Thoracic aorta endothelial cell (primary cell): ENCODE results near the gene P2RX1.

GRCh38 chr17:3916281-3916966, at the start of gene P2RX1:
Gene P2RX1 (minus strand): TSS chr17:3916465.
- CAGE, long polyA plus RNA, result no peak

DNA sequence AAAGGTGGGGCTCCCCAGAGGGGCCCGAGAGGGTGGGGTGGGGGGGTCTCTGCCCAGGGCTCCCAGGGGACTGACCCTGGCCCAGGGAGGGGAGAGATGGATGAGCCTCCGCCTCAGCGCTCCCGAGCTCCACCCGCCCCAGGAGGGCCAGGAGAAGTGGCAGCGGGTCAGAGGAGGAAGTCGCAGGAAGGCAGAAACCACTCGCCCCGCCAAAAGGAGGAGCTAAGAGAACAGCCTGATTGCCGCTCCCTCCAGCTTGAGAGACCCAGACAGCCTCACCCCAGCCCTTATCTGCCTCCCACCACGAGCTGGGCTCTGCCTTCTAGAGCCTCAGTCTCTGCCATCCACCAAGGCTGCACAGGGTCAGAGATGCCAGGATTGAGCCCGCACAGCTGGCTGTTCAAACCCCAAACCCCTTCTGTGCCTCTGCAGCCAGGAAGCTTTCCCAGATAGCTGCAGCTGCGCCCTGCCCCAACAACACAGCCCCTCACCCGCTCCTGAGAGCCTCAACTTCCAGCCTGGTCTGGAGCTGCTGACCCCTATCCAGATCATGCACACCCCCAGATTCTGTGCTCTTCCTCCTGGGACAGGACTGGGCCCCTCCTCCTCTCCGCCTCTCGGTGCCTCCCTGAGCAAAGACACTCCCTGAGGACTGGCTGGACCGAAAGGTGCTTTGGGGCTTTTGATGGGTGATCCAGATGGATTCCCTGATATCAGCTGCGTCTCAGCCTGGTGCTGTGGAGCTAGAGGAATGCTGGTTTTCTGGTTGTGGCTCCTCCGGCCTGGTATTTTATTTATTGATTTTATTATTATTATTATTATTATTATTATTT, 1.0 kb upstream of the ATP2A3 start:
- CAGE, long polyA plus RNA, result no peak

DNA sequence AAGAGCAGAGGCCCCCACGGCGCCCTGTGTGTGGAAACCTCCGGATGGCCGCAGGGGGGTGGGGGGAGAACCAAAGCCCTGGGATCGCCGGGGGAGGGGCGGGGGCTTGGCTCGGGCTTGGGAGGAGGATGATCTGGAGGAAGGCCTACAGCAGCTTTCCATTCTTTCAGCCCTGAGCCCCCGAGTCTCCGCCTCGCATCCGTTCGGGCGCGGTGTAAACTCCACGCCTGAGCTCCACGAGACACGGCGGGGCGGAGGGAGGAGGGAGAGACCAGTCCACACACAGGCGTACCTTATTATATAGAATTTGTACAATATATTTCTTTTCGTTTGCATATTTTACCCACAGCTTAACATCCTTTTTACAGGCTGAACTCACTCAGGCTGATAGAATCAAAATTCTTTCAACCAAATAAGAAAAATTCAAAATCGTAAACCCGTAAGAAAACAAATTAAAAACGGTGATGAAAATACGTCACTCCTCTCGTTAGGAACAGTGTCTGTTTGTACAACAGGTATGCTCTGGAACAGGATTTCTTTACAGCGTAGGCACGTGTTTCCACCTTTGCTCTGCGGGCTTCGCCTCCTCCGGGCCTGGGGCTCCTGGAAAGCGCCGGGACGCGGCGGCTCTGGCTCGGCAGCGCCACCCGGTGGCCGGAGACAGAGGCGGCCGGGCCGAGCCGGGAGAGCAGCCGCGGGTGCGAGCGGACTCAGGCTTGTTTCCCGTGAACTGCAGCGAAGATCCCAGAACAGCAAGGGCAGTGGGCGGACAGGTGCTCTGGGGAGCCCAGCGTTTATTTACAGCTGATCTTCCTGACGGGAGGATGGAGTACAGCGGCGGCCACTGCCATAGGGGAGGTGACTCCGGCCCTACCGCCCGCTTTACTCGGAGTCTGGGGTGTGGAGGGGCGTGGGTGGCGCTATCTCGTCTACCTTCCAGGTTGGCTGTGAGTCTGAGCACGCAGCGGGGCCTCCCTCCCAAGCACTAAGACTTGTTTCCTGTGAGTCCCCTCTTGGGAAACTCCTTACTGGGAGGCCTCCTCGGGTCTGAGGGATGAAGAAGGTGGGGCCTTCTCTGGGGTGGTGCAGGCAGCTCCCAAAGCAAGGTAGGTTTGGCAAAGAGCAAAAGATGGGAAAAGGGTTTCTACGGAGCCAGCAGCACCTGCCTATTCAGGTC, 40.3 kb upstream of the ATP2A3 start:
- CAGE, long polyA plus RNA, result no peak

DNA sequence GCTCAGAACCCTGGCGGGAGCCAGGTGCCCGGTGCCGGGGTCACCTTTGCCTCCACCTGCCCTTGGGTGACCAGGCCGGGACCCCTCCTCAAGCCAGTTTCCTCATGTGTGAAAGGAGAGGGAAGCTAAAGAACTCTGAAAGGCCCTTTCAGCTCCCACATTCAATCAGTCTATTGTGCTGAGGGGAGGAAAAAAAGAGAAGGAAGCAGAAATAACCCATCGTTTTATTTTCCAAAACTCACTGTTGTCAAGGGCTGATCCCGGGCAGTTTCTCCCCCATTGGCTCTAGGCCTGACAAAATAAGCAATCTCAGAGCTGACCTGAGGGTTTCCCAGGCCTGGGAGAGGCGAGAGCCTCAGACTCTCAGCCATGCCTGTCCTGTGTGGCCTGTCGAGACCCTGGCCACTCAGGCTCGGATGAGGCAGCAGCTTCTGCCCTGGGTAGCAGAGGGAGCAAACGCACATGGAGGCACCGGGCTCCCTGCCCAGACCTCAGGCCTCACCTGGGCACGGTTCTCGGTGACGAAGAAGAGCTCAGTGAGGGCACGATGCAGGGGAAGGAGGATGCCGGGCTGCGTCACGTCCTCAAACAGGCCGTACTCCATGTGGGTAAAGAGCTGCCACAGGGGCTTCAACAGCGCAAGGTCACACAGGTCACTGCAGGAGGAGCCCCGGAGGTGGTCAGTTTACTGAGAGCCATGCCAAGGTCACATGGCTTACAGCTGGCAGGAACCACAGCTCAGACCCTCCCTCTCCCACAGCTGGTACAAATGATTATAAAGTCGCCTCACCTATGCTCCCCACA, 45.1 kb upstream of the ATP2A3 start:
- CAGE, long polyA plus RNA, result no peak

GRCh38 chr17:4018405-4018801, 54.2 kb upstream of the ATP2A3 start:
- CAGE, long polyA plus RNA, result no peak

DNA sequence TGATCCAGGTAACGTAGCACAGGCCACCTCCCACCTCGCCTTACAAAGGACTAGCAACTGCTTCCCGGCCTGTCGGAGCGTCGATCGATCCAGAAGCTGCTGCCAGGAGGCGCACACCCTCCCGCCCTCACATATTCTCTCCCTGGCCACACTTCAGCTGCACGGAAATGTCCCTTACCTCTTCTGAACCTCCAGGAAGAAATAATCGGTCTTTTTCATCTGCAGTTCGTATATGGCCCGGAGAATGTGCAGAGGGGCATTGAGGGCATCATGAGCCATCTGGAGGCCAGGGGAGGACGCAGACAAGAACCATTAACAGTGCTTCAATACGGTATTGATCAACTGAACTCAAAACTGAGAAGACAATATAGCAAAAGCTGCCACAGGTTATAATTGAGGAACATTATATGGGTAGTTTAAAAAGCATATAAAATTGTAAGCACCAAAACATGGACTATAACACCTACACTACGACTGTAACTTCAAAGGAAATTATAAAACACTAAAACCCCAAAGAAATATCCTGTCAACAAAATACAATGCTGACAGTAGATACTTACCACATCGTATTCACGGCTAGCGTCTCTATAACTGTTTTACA, 55.4 kb upstream of the ATP2A3 start:
- CAGE, long polyA plus RNA, result no peak

DNA sequence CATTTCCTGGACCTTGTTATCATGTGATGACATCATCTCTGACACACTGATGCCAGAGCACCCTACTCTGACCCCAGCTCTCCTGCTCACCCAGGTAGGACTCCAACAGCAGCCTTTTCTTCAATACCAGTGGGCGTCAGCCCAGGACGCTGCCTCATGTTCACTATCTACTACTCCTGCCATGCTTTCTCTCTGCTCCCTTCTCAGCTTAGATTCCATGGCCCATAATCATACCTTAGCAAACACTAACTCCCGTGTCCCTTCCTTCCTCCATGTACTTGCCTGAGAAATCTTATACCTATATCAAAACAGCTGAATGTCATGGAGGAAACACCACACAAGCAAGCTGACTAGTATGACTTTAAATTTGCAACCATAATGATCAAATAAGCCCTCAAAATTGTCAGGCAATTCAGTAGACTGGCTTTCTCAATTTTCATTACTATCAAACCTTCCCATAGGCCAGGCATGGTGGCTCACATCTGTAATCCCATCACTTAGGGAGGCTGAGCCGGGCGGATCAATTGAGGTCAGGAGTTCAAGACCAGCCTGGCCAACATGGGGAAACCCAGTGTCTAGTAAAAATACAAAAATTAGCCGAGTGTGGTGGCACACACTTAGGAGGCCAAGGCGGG, 82.9 kb downstream of the ZZEF1 start:
- CAGE, long polyA plus RNA, result no peak

- CAGE, long polyA plus RNA, result no peak
These were observed 56.4 kb downstream of the ZZEF1 start for GRCh38 chr17:4086450-4086836.

DNA sequence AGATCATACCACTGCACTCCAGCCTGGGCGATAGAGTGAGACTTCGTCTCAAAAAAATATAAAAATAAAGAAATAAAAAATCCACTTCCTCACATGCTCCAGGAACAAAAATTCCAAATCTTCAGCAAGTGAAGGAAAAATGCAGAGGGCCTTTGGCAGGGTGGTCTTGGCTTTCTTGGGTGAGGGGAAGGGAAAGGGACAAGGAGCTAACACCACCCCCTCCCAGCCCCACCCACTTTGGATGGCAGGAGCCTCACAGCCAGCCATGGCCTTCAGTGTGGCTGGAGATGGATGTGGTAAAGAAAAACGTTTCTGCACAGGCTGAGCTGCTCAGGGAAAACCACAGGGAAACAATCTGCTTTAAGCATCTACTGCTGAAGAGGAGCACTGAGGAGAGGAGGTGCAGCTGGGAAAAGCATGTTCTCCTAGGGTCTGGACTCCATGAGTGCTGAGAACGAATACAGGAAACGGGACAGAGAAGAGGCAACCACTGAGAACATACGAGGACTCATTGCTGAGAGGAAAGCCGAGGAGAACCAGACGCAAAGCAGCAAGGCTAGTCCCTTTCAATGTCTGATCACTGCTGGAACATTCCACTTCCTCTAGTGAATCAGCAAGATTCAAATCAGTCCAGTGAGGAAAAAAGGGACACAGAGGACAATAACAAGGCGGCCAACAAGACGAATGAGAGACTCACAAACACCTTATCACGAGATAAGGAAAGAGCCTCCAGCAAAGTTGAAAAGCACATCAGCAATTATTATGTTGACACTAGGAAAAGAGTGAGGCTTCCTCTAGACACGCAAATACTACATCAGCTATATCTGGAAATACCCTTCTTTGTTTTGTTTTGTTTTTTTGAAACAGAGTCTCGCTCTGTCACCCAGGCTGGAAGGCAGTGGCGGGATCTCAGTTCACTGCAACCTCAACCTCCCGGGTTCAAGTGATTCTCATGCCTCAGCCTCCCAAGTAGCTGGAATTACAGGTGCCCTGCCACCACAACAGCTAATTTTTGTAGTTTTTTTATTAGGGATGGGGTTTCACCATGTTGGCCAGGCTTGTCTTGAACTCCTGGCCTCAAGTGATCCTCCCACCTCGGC, 41.7 kb downstream of the ZZEF1 start:
- CAGE, long polyA plus RNA, result no peak

DNA sequence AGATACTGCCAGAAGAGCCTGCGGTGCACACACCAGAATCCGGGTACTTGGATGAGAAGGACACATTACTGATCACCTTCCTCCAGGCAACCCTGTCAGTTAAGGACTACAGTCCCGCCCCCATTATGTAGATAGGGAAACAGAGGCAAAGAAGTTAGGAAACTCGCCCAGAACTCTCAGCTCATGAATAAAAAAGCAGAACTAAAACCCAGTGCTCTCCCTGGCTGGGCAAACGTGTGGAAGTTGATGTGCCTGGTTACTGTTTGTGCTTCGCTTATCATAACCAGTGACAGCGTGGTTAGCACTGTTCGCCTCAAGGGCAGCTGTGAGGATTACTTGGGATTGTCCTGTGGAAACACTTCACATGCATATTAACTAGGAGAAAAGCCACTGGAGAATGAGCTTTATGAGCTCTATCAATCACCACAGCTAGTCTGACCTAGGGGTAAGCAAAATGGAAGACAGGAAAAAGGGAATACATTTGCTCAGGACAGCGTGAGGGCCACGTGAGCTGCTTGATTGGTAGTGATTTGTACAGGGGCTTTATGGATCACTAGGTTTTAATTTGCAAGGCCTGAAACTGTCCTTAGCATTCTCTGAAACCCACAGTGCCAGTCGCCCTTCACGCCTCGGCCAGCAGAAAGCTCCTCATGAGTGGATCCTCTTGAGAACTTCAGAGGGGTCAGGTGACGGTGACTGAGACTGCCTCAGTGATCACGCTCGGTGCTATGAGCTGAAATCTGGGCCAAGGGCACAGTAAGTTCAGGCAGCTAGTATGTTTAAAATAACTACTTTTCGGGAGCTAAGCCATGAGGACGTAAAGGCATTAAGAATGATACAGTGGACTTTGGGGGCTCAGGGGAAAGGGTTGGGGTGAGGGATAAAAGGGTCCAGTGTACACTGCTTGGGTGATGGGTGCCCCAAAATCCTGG, 20.0 kb downstream of the CYB5D2 start:
- CAGE, long polyA plus RNA, result no peak

- CAGE, long polyA plus RNA, result no peak
These were observed 21.0 kb downstream of the CYB5D2 start for GRCh38 chr17:4163950-4164512.

GRCh38 chr17:4204544-4205047, 59.2 kb downstream of the ANKFY1 start:
- CAGE, long polyA plus RNA, result no peak

- CAGE, long polyA plus RNA, result no peak
These were observed 1.5 kb downstream of the UBE2G1 start for GRCh38 chr17:4364919-4365474.

DNA sequence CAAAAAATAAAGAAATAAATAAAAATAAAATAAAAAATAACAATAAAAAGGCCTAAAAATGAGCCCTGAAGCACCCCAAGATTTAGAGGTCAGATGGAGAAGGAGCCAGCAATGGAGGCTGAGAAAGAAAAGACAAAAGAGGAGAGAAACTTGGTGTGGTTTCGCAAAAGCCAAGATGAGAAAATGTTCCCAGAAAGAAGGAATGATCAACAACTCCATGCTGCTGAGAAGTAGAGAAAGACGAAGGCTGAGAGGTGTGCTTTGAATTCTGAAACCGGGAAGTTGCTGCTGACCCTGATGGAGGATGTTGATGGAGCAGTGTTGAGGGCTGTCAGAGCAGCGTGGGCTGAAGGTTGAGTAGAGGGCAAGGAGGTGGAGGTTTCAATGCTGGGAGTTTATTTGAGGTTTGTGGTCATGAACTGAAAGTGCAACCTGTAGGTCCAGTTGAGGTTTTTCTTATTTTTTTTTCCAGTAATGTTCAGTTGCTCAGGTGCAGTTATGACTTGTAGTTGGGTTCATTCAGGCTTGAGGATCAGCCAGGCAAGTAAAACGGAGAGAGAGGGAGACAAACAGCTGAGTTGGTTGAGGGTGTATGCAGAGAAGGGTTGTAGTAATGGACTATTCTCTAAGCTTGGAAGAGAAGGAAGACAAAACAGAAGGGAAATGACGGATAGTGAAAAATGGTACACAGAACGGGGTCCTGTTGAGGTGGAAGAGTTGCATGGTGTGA, 8.5 kb upstream of the UBE2G1 start:
- CAGE, long polyA plus RNA, result no peak

DNA sequence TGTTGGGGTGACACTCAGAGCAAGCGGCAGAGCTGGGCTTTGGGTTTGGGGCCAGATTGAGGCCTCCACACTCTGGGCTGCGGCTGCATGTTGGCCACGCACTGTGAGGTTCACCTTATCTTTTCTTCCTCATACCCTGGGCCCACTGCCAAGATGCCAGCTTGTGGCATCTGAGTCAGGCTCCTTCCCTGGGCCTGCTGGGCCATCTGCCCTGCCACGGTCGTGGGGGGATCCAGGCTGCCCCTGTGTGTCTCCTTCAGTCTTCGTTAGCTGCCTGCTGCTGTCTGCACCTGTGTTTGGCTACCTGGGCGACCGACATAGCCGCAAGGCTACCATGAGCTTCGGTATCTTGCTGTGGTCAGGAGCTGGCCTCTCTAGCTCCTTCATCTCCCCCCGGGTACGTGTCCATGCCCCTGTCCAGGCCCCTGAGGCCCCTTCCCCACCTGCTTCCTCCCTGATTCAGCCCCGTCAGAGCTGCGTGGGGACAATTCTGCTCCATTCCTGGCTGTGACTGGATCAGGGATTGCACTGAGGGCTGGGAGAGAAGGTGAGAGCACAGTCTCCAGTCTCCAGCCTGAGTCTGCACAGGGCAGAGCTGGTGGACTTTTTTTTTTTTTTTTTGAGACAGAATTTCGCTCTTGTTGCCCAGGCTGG, 11.2 kb downstream of the SPNS3 start:
- CAGE, long polyA plus RNA, result no peak

DNA sequence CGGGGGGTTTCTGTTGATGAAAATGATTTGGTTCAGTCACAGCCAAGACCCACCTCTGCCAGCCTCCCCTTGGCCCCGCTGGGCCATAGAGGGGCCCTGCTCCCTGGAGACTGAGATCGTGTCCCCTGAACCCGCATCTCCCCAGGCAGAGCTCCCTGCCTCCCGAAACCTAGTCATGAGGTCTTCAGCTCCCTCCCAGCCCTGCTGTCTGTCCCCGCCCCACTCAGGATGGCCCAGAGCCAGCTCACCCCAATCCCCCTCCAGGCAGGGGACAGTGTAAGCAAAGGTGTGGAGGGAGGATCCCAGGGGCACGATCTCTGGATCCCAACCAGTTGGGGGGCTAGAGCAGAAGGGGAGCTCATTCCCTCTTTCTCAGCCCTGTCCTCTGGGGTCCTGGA, 16.1 kb upstream of the SPNS2 start:
- CAGE, long polyA plus RNA, result no peak

DNA sequence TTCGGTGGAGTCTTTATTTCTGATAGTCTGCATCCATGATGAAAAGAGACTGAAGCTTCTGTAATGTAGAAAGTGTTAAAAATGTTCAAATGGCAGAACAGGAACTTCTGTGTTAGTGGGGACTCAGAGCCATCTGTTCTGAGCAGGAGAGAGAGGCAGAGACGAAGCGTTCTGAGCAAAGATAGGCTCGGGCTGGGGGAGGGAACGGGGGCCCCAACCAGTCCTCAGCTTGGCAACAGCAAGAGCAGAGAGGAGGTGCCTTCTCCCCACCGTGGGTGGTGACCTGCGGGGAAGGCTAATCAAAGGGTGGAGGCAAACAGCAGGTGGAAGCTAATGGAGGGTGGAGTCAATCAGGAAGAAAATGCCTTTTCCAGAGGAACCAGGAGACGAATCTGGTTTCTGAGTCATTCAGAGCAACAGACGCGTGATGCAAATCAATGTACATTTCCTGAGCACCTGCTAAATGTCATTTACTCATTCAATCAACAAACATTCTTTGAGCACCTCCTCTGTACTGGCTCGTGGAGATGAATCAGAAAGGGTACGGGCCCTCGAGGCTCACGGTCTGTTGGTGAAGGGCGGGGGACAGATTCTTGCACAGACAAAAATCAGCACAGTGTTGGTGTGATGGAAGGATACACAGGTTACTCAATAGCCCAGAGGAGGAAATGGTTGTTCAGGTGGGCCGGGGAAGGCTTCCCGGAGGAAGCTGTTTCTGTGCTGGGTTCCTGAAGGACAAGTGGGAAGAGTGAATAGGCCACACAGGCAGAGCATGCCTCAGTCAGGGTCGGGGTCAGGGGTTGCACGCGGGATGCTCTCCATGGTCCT, 5.8 kb upstream of the SPNS2 start:
- CAGE, long polyA plus RNA, result no peak

DNA sequence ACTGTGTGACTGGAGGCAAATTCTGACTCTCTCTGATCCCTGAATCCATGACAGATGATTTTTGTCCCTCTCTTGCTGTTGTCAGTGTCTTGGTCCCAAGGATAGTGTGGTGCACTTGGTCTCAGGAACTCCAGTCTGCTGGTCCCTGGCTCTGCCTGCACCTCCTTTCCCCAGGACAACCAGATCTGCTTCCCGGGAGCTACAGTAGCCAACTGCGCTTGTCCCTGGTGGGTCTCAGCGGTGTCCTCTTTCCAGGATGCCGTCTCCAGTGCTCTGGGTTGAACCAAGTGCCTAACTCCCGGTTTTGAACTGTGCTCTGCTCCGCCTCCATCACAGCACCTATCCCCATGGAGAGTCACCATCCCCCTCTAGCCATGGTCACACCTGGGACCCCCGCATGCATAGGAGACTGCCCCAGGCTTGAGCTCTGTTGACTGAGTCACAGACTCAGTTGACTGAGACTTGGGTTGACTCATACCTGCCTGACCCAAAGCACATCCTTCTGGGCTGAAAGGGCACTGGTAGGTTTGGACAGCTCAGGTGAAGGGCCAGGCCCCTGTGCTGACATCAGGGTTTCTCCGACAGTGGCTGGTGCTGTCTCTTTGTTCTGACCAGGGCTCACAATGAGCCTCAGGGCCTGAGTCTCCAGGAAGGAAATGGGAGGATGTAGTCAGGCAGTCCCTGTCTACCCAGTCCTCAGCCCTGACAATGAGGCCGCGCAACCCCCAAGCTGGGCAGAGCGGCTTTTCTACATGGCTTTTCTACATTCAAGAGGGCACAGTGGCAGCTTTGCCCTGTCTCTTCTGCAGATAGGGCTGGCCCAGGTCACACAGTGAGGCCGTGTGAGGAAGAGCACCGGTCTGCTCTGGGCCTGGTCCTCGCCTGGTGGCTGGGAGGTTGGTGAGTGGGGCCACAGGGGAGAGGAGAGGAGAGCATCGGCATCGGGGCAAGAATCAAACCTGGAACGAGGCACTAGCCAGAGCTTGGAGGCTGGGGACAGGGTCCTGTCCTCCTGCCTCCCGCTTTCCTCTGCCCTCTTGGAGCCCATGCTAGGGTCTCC, 6.5 kb downstream of the SPNS2 start:
- CAGE, long polyA plus RNA, result no peak

DNA sequence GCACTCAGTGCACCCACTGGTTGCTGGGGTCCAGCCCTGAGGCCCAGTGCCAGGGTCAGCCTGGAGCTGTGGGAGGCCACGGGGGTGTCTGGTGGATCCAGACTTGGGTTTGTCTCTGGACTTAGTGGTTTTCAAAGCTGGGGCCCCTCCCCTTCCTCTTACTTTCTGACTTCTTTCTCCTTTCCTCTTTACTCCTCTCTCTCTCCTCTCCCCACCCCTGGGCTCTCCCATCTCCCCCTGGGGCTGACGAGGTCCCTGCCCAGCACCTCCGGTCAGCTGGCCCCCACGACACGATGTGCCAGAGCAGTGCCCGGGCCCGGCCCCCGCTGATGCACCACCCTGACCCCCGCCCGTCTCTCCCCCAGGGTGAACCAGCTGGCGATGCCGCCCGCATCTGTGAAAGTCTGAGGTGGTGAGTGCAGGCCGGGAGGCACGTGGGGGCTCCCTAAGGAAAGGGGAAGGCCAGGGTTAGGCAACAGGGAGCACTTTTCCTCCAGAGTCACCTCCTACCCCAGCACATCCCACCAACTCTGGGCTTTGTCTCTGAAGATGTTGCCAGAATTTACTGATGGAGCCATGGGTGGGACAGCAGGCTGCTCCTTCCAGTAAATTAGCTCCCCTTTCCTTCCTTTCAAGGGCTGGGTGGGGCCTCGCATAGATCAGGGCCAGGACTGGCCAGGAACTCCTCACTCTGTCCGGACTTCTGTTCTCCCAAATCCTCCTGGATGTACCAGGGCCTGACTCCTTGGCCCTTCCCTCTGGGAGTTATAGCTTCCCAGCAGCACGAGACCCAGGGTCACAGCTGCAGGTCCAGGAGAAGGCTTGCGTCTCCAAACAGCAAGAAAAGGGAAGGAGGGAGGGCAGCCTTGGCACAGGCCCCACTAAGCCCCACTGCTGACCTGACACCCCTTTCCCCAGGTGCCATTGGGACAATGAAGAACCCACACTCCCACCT, 18.4 kb downstream of the MYBBP1A start:
- CAGE, long polyA plus RNA, result no peak

DNA sequence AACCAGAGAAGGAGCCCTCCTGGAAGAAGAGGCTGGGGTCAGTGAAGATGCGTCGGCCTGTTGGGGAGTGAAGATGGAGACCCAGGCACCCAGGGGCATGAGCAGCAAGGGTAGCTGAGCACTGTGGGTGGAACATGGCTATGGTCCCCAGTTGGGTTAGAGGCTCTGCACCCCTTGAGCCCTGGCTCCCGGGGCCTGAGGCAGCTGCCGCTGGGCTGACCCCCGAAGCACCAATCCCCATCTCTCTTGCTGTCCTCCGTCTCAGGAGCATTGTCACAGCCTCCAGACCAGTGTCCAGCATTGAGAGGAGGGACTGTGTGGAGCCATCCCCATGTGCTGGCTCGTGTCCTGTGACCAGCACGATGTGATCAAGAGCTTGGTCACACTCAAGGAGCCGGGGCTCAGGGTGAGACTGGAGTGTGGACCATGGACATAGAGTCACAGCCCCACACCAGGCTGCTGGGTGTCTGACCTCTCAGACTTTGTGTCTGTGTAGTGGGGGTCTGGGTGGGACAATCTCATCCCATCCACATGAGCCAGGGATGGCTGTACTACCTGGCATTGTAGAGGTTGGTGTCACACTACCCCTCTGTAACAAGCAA, 2.9 kb downstream of the SMTNL2 start:
- CAGE, long polyA plus RNA, result no peak